Metanephros (tissue), 2 donors: ENCODE measurements around the gene GAS2.

DNA sequence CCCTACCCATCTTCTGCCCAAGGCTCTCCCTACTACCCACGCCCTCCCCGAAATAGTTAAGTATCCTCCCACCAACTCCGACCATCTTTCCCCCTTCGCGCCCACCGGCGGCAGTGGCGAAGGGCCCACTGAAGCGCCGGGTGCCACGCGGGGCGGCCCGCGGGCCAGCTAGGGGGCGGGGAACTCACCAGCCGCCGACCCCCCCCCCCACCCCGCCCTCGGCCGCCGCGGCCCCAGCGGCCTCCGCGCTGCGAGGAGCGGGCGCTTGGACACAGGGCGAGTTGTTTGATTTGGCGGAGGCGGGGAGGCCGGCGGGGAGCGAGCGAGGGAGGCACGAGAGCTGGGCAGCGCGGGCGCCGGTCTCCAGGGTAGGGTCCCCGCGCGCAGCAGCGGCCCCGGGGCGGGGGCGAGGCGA is 64.3 kb downstream of the NAV2 start:
- RAMPAGE, long total RNA: no peak

DNA sequence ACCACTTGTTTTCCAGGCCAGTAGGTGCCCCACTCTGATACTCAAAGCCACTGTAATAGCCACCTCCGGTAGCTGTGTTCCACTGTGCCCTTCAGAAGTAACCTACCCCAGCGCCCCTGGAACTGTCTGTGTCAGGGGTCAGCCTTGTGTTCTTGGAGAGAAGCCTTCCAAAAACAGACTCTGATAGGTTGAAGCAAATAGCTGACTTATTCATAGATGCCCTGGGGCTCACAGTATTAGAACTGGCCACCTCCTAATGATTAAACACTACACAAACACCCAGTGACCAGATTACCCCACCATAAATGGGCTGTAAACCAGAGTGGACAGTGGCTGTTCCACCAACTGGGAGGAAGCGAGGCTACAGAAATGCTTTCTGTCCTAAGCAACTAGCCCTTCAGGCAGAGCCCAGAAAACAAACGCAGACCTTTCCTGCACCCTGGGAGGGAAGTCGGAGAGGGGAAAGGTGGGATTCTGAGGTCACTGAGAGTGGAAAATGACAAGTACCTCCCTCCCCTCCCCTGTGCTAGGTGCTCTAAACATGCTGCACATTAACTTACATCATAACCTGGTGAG is 157.5 kb downstream of the DBX1 start:
- RAMPAGE, long total RNA: no peak

DNA sequence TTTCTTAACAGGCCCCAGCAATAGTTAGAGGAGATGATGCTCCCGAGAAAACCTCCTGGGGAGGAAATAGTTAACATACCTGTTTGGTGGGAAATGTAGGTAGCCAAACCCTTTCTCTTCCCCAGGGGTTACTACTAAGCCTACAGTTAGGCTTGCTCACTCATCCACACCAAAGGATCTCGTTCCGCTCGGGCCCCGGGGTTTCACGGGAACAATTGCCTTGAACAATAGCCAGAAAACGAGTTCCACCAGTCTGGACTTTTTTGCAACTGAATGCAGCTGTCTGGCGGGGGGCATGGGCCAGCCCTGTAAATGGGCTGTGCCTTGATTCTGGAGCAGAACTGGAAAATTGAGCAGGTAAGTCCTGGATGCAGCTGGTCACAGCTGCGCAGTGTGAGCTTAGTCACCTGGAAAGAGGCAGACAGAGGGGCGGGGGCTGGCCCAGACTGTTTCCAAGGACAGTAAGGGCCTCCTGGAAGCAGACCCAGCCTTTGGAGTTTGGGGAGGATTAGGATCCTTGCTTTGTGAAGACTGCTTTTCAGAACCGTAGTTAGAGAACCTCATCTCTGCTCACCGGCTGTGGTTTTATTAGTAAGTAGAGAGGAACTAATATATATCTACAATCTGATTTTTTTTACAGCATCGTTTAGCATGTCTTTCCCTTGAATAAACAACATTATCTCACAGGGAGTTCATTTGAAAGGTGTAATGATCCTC is 133.0 kb downstream of the DBX1 start:
- RAMPAGE, long total RNA: no peak

GRCh38 chr11:20036952-20037334 is 123.3 kb downstream of the DBX1 start:
- RAMPAGE, long total RNA: no peak

DNA sequence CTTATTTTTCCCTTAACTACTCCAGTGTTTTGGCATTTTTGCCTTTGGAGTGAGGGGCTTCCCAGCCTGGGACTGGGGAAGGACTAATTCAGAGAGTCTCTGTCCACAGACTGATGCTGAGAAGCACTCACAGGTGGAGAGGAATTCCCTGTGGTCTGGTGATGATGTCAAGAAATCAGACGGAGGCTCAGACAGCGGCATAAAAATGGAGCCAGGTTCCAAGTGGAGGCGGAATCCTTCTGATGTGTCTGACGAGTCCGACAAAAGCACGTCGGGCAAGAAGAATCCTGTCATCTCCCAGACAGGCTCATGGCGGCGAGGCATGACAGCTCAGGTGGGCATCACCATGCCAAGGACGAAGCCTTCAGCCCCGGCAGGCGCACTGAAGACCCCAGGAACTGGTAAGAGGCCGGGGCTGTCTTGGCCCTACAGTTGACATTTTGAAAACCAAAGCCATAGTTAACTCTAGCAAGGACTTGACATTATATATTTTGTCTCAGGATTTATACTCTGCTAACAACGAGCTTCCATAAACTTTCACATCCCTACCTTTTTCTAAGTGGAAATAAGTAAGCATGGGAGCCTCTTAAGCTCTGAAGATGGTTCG is 116.3 kb downstream of the DBX1 start:
- RAMPAGE, long total RNA: no peak

- RAMPAGE, long total RNA: no peak
Observed at GRCh38 chr11:20131850-20132674, 28.2 kb downstream of the DBX1 start.

- RAMPAGE, long total RNA: no peak
Observed at GRCh38 chr11:20156074-20157420, 3.7 kb downstream of the DBX1 start.

DNA sequence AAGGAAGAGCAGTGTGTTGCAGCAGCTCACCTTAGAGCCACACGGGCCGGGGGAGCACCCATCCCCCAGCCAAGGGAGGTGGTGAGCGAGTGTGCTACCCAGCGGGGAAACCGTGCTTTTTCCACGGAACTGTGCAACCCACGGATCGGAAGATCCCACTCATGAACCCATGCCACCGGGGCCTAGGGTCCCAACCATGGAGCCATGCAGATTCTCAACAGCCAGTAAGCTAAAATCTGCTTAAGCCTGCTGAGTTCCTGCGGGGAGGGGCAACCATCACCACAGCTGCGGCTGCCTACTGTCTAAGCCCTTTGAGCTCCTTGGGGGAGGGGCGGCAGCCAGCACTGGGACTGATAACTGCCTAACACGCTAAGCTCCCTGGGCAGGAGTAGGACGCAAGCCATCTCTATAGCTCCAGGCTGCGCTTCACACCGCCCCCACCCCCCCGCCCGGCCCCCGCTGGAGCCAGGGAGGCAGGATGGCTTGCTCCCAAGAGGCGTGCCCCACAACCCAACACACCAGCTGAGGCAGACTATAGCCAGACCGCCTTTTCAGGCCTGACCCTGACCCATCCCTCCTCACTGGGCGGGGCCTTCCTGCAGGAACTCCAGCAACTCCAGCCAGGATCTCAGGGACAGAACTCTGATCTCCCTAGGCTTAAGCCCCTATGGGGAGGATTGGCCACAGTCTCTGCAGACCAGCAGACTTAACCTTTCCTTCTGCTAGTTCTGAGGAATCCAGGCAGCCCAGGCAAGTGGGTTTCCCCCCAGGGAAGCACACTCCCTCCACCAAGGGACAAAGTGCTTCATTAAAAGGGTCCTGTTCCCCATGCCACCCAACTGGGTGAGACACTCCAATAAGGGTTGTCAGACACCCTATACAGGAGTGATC is 20.7 kb upstream of the HTATIP2 start:
- RAMPAGE, long total RNA: no peak

- RAMPAGE, long total RNA: no peak
Observed at GRCh38 chr11:22544572-22545120, 81.0 kb downstream of the FANCF start.

DNA sequence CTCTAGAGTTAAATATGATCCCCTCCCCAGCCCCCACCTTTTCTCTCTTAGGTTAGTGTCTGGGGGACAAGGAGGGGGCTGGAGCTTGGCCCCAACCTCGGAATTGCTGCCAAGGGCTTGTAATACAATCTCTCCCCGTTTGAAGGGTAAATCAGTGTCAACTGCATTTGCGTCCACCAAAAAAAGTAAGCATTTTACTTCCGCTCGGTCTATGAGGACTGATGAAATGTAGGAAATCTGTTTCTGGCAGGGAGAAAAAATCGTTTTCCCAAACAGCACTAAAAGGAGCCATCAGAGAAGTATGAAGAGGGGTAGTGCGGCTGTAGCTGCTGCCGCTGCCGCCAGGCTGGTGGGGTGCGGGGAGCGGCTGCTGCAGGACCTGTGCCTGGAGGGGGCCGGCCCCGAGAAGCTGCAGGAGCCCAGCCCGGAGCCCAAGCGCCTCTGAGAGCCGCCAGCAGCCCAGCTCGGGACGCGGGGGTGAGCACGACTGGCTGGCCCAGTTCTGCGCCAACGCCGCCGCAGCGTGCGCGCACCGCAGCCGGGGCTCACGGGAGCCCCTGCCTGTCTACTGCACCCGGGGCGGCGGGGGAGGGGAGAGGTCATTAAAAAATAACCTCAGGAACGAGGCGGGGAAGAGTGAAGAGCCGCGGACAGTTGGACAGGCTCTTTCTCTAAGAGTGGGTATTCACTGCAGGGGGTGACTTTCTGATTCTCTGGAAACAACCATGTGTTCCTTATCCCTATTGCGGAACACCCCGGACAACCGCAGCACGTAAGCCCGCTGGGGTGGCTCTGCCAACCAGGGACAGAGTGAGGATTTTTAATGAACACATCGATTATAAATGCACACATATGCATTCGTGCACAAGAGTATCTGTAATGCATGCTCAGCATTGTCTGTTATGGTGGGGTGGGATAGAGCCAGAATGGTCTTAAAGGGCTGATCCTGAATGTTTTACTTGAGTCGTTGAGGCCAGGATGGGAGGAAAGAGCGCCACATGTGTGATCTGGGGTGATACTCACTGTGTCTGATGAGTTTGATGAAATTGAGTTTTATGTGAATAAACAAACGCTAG is at the start of gene GAS2:
Gene GAS2 (plus strand): TSS at position 189 of the 1,076 bp plus-strand sequence.
- RAMPAGE, long total RNA: no peak

- RAMPAGE, long total RNA: no peak
Observed at GRCh38 chr11:22680643-22681209, 14.3 kb downstream of the GAS2 start.

DNA sequence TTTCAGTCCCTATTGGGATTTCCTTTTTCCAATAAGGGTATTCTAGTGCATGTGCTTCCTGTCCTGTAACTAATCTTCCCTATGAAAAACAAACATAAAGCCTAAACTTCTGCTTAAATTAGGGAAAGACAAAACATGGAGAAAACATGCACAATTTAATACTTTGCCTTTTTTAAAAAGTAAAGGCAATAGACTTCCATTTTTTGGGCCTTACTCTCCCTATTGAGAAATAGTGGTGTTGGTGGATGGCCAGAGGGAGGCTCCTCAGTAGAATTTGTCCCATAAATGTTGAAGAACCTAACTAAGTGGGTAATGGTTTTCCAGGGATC is 152.1 kb downstream of the LUZP2 start:
- RAMPAGE, long total RNA: no peak

DNA sequence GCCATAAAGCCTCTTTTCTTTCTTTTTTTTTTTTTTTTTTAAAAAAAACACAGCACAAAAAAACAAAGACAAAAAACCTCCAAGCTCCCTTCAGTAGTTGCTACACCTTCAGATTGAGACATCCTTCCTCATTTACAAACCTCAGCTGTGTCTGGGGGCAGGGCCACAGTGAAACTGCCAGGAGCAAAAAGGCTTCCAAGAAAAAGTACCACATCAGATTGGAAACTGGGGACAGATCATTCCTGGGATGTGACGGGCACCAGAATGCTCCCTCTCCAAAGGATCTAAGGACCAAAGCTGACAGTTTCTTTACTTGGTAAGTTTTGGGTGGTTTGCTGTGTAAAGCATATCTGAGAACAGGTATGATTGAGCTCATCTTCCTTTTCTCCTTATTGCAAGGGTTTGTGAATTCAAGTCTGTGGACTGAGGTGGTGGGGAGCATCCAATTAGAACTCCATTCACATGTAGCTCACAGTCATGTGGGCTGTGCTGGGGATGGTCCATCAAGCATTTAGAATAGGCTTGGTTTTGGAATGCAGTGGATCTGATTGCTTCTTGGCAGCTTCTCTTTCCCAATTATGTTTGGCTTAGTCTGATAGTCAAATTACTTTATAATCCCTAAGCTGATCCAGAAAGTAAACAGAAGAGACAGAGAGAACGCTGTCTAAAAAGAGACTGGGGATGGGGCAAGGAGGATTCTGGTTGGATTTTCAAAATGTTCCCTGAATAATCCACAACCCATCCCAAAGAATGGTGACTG is 728 bp downstream of the BBOX1 start:
- RAMPAGE, long total RNA: no peak

- RAMPAGE, long total RNA: no peak
Observed at GRCh38 chr11:27055109-27055707, 14.6 kb downstream of the BBOX1 start.

GRCh38 chr11:27385163-27385844 is 22.3 kb upstream of the CCDC34 start:
- RAMPAGE, long total RNA: no peak

DNA sequence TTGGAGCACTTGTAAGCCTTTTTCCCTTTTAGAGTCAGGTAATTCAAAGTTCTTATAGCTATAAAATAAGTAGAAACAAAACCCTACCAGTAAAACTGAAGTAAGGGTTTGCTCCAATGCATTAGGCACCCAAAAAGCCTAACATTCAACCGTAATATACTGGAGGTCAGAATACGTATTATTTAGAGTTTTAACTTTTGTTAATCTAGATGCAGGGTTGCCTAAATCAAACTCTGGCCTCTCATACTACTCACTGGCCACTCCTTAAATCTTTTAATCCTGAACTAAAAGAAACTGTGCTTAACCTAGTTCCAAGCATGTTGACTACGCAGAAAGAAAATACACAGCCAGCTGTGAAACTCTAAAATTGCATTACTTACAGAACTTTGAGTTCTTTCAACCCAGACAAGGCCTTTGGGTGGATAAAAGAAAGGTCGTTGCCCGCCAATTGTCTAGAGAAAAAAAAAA is 29.1 kb upstream of the CCDC34 start:
- RAMPAGE, long total RNA: no peak

DNA sequence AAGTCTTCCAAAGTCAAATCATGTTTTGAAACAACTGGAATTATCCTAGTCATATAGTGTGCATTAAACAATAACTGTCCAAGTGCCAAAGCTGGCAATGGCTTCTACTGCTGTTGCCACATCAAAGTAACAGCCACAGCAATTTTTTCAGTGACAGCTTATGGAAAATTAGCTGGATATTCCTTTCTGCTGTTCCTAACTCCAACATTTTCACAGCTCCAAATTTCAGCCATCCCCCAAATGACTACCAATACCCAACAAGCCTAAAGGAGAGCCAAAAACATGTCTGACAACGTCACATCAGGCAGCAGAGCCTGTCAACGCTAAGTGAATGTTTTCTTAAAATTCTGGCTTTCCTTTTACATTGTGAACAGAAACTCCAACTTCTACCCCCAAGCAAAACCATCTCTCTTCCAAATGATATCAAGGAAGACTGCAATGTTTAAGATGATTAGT is 45.4 kb upstream of the CCDC34 start:
- RAMPAGE, long total RNA: no peak

DNA sequence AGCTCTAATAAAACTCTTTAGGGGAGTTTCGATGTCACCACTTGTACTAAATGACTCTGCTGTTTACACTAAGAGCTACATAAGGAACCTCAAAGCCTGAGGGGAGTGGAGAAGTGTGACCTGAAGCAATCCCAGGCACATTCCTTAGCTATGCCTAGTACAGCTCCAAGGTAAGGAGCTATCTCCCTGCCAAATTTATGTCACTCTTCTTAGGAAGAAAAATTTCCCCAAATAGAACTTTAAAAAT is 8.2 kb downstream of the LGR4 start:
- RAMPAGE, long total RNA: no peak

DNA sequence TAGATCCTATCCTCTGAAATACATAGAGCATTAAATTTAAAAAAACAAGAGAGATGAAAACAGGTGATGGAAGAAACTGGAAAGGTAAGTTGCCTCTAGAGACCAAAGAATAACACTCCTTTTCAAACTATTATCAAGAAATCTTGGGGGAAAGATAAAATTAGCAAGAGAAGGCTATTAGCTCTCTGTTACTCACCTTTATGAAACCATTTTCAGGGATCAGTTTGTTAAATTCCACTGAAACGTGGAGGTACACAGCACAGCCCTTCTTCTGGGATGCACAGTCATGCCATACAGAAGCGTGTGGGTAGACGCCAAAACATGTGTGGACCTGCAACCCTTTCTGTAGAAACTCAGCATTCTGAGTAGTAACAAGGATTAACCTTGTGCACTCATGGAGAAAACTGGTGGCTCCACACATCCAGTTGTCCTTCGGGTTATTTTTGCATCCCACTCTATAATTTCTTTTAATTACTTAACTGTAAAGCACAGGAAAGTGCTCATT is 26.3 kb downstream of the BDNF start:
- RAMPAGE, long total RNA: no peak

GRCh38 chr11:27698682-27699940 is 1.1 kb downstream of the BDNF start:
- RAMPAGE, long total RNA: no peak